Parietal lobe (tissue), 2 donors: Measurements from ENCODE around the genes BOD1 and MSX2.

DNA sequence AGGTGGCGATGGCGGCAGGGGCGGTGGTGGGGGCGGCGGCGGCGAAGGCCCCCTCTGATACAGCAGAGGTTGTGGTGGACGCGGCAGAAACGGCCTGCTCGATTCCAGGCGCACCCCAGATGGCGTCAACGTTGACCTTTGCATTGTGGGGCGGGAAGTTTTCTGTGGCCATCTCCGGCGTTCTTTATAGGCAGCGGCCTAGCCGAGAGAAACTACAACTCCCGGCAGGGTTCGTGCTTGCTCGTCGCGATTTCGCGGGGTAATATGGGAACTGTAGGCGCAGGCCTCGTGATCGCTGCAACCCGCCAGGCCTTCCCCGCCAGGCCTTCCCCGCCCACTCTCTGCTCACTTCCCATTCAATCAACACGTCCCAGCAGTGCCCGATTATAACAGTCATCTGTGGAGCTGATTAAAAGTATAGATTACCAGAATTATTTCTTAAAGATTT, at the start of gene BOD1:
BOD1 (minus strand) TSS at position 91 of the 448 bp plus-strand sequence.
- RAMPAGE, long total RNA, result no peak

DNA sequence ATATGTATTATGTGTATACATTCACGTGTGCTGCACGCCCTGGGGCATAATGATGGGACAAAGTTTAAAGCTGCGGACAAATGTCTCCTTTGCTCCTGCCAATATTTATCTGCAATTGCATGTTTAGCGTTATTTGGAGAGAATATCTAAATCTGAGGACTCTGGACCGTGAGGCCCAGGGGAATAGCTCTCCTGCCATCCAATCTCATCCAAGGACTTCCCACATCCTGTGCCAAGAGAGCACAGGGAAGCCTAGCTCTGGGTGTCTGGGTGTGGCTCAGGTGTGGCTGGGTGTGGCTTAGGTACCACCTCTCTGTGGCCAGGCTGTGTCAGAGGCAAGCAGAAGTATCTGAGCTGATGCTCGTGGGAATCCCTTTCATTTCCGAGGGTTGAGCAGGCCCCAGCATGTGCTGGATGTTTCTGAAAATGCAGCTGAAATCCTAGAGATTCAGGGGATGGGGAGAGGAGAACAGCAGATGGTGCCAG, 7.0 kb upstream of the BOD1 start:
- RAMPAGE, long total RNA, result no peak

DNA sequence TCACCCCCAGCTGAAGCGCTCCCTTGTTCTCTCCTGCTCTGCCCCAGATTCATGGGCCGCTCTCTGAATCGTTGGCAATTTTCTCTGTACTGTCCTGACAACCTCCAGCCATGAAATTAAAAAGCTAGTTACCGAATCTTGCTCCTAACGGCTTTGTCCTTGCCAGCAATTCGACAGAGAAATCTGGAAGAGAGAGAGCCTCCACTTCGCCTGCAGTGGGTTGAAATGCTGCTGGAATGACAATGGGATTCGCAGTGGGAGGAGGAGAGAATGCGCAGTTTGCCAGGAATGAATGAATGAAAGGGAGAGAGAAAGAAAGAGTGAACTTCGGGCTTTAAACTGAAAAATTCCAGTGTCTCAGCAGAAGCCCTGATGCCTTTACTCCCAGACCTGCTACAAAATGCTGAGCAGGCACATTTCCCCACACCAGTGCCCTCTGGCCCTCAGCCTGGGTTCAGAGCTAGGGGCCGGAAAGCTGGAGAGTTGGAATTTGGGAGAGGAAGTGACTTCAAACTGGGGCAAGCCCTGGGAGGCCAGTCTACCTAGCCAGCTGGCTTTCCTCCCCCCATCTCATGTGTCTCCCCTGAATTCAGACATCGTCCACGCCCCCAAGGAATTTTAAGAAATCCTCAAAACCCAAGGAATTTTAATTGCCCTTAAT, 11.5 kb upstream of the BOD1 start:
- RAMPAGE, long total RNA, result no peak

- RAMPAGE, long total RNA, result no peak
These were observed 27.5 kb upstream of the BOD1 start for GRCh38 chr5:173643917-173644426.

- RAMPAGE, long total RNA, result no peak
These were observed 129.5 kb upstream of the BOD1 start for GRCh38 chr5:173745940-173746381.

DNA sequence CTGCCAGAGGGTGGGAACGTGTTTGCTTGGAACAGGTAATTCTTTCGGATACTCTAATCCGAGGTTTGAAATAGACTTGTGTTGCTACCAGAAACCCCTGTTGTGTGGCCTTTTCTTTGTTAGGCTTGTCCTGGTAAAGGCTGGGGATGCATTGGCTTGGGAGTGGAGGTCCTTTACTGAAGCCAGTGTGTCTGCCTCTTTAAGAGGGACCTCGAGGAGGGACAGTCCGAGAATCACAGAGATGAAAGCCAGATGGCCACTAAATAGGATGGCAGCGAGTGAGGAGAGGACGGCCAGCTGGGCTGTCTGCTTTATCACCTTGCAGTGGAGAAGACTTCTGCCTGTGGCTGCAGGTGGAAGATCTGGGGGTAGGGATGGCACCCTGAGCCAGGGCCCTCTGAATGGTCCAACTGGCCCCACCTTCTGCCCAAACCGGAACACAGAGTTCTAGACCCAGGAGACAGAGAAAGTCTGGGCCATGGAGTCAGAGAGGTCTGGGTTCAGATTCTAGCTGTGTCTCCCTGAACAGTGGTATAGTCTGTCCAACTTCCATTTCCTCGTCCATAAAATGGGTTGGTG, 130.3 kb upstream of the CPEB4 start:
- RAMPAGE, long total RNA, result no peak

GRCh38 chr5:173791692-173792412, 96.3 kb upstream of the CPEB4 start:
- RAMPAGE, long total RNA, result no peak

DNA sequence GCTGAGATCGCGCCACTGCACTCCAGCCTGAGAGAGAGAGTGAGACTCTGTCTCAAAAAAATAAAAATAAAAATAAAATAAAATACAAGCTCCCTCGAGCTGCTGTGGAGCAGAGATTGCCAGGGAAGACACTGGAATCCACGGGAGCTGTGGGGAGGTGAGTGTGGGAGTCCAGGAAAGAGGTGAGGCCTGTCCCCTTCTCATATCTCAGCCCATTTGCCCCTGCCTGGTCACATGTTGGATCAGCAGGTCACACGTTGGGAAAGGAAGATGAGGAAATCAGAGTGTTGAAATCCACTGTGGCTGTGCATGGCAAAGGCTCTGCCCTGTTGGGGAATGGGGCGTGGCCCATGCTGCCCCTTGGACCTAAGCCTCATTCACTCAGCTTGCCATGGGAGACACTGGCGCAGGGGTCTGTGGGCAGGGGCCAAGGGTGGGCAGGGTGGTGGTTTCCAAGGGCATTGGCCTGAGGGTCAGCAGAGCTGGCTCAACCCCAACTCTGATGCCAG, 85.5 kb upstream of the CPEB4 start:
- RAMPAGE, long total RNA, result no peak

DNA sequence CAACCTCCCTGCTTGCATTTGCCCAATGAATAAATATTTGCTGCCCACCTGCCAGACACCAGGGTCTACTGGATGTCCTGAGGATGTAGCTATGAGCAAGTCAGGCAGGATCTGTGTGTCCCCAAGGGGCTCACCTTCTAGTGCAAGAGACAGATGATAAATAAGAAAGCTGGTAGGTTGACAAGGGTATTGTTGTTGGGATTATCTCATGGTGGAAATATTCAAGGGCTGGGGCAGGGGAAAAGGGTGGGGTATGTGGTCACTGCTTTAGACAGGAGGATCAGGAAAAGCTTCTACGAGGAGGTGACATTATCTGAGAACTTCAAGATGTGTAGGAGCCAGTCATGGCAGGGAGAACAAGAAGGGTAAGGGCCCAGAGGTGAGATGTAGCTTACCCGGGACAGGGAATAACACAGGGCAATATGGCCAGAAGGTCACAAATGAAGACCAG, 28.5 kb upstream of the CPEB4 start:
- RAMPAGE, long total RNA, result no peak

DNA sequence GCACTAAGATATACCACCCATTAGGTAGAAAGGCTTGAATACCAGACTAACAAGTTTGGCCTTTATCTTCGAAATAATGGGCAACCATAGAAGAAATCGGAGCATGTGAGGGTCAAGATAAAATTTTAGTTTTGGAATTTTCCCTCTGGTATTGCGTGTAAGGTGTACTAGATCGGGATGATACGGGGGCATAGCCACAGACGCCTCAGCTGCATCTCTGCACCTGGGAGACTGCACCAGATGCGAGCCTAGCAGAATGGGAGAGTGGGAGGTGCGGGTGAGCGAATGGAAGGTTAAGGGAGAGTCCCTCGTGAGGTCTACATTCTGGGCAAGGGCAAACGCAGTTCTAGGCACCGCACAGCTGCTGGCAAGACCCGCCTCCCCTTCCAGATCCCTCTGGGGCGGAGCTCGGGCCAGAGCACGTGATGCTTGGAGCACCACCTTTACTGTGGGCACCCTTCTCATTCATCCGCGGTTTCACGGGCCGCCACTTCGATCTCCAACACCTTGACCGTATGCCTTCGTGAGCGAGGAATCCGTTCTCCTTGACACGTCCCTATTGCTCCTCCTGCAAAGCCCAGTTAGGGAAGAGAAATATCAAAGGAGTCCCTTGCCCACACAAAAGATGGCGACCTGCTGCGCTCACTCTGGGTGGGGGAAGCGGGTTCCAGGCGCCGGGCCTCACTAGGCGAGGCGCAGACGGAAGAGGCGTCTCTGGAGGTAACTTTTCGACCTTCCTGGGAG, 518 bp upstream of the CPEB4 start:
- RAMPAGE, long total RNA, result no peak

GRCh38 chr5:173908395-173909256, 20.5 kb downstream of the CPEB4 start:
- RAMPAGE, long total RNA, result no peak

GRCh38 chr5:173919273-173919839, 31.2 kb downstream of the CPEB4 start:
- RAMPAGE, long total RNA, result no peak

- RAMPAGE, long total RNA, result no peak
These were observed at the start of gene MSX2 for GRCh38 chr5:174724063-174725132. Gene MSX2, plus strand, starts transcription at chr5:174724582.

GRCh38 chr5:175707979-175708526, 50.2 kb downstream of the HRH2 start:
- RAMPAGE, long total RNA, result no peak

DNA sequence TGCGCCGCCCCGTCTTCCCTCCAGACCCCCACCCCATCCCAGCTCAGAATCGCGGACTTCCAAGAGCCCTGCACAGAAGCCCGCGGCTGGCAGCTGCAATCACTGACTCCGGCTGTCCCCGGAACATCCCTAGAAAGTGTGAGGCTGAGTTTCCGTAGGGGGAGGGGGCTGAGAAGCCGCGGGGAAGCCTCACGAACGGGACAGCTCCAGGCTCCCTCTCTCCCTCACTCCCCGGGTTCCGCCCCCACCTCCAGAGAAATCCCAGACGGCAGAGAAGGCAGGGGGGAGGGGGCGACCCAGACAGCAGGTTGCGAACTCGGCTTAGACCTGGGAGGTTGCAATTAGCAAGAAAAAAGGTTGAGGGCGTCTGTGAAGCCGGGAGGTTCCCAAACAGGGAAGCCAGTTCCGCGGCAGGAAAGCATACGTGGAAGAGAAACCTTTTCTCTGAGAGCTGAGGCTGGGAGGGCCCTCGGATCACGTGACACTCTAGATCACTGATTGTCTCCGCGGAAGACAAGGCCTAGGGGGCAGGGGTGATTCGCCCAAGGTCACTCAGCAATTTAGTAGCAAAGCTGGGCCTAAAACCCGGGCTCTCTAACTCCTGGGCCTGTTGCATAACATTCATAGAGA, 73.8 kb upstream of the CPLX2 start:
- RAMPAGE, long total RNA, result no peak

DNA sequence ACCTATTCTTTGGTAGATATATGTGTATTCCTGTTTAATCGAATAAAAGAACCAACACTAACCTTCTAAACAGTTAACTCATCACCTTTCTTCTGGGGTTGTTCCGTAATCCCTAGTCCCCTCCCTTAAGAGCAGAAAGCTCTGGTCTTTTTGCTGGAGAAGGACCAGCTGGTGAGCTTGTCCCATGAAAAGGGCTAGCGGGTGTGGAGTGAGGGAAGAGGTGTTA, 271 bp upstream of the THOC3 start:
- RAMPAGE, long total RNA, result no peak

DNA sequence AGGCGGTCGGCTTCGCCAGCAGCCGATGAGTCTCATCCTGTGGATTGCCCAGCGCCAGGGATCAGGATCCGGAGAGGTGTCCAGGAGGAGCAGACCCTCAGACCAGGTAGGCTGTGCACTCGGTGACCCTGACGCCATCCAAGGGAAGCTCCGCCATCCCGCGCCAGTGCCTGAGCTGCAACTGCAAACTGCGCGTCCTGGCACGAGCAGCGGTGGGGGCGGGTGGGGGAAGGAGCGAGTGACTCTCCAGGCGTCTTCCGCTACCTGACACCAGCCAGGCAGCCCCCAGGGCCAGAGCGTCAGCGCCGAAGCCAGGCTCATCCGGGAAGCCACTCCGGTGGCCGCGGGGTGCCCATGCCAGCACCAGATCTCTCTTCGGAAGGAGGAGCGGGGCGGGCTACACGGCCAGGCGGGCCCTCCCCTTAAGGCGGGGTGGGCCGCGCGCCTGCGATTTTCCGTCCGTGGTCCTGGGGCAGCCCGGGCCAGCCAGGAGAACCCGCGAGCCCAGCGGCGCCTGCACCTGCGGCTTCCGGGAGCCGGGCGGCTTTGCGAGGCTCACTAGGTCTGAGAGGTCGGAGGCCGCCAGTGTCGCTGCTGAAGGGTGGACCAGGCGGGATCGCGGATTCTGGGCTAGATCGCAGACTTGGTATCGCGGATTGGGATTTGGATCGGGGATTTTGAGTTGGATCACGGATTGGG, 92.7 kb upstream of the THOC3 start:
- RAMPAGE, long total RNA, result no peak

DNA sequence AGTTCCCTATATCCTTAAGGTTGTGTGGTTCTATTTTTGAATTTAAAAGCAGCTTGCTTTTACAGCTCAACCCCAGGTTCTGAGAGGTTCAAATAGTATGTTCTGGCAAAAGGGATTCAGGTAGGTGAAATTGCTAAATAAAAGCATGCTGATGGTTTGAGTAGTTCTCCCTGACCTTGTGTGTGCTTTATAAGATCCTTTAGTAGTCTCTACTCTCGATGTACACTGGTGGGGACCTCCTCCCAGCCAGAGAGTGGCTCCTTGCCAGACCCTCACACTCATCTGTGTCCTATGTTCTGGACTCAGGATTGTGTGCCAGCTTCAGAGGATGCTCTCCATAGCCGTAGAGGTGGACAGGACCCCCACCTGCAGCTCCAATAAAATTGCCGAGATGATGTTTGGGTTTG, 37.2 kb downstream of the KIAA1191 start:
- RAMPAGE, long total RNA, result no peak

DNA sequence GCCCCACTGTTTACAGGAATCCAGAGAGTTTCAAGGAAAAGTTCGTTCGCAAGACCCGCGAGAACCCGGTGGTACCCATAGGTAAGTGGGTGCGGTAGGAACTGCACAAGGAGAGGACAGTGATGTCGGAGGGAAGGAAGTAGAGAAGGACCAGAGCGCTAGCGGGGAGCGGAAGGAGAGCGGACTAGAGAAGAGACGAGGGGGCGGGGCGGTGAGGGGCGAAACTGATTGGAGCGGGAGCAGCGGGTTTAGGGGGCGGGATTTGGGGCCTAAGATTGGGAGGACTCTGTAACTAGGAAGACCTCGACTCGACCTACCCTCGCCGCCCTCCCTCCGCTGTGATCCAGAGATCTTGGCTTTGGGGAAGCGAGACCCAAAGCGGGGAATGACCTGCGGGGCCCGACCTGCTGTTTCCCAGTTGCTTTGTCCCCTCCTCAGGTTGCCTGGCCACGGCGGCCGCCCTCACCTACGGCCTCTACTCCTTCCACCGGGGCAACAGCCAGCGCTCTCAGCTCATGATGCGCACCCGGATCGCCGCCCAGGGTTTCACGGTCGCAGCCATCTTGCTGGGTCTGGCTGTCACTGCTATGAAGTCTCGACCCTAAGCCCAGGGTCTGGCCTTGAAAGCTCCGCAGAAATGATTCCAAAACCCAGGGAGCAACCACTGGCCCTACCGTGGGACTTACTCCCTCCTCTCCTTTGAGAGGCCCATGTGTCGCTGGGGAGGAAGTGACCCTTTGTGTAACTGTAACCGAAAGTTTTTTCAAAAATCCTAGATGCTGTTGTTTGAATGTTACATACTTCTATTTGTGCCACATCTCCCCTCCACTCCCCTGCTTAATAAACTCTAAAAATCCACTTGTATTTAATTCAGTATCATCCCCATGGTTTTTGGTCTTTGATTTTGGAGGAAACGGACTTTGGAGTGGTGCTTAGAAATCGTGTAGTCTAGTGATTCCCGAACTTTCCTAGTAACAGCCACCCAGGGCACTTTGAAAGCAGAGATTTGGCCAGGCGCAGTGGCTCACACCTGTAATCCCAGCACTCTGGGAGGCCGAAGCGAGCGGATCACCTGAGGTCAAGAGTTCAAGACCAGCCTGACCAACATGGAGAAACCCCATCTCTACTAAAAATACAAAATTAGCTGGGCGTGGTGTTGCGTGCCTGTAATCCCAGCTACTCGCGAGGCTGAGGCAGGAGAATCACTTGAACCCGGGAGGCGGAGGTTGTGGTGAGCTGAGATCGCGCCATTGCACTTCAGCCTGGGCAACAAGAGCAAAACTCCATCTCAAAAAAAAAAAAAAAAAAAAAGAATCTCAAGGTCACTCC, 806 bp downstream of the HIGD2A start:
- RAMPAGE, long total RNA, result no peak

DNA sequence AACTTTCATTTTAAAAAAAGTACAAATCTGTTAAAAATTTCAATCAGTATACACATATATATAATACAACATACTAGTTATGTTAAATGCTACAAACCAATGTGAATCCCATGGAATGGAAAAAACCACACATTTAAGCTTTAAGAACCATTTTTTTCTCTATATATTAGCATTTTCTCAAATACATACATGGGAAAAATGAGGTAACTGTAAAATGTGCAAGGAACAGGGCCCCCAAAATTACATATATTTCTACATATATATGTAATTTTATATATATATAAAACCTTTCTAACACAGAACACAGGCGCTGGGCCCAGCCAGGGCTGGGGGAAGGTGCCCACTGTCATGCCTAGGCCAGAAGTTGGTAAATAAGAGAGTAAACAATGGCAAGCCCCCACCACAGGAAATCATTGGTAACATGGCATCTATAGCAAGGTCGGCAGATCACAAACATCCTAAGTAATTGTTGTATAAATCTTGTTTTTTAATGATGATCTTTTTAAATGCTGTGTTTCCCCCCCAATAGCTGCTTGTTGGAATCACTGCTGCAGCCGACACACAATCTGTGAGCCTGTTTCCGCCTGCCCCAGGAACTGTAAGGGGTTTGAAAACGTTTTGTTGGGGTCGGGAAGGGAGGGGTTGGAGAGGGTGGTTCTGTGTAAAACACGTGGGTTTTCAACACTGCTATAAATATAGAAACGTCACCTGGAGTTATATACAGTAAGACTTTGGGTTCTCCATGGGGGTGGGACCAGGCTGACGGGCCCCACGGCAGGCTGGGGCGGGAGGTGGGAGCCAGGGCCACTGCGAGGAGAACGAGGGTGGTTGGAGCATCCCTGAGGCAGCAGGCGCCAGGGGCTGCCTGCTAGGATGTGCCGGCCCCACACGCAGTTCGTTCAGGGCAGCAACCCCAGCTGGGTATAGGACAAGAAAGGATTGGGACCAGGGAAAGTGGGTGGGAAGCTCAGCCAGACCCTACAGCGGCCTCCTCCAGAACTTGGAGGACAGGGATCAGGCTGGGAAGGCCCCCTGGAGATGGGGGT, 10.1 kb downstream of the RNF44 start:
- RAMPAGE, long total RNA, result no peak